Mesenchymal stem cell of Wharton's jelly (primary cell): ENCODE measurements around a stretch of chr3.

DNA sequence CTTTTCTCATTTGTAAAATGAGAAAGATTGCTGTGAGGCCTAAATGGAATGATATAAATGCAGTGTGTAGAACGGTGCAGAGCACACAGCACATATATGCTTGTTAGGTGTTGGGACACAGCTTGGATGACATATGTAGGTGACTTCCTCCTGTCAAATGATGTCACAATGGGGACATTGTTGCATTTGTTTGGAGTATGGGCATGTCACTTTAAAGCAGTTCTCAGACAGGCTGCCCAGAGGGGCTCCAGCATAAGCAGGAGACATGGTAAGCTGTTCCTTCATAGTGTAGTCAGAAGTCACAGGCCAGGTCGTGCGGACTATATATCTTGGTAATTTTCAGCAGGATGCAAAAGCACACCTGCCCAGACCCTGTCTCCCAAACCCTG, 57.6 kb downstream of the ZBTB38 start:
- CAGE, long polyA plus RNA = no peak

DNA sequence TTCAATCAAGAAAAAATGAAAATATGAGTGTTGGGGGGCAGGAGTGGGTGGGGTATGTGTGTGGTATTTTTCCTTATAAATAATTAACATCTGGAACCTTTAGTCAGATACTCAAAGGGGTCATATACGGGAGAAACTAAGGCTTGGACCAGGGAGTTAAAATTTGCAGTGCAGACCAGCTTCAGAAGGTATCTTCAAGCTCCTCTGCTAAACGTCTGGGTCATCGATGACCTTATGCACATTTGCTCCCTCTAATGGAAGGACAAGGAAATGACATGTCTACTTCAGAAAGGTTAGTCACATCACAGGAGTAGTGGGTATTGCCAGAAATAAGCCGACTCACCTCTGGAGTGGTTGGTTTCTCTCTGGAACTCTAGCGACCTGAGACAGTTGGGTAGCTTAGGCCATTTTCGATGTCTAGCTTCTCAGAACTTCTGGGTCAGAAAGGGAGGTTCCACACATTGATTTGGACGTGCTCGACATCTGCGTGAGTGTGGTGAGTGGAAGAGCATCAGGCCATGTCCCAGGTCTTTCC, 31.9 kb upstream of the RASA2 start:
- CAGE, long polyA plus RNA = no peak

DNA sequence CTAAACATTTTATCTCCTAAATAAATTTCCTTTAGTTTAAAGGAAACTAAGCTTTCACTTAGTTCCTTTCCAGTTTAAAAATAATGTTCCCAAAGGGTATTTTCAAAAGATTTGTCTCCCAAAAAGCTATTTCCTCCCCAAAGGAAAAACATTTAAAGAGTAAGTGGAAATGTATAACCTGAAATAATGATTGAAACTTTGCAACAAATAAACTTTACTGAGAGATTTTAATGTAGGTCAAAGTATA, 2.0 kb downstream of the RNF7 start:
- CAGE, long polyA plus RNA = no peak

DNA sequence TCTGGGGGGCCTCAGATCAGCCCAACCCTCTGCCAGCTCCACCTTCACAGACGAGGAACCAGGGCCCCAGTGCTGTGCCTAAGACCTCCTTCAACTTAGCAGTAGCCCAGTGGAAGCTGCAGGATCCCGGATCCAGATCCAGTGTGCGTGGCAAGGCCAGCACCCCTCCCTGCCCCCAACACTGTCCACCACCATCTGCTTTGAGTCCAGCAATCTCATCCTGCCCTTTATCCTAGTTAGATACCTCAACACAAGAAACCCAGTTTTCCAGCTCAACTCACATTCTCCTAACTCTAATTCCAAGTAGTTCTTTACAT, 201 bp downstream of the GRK7 start:
- CAGE, long polyA plus RNA = no peak

GRCh38 chr3:141875491-141875889, 953 bp upstream of the ATP1B3 start:
- CAGE, long polyA plus RNA = no peak

- CAGE, long polyA plus RNA = no peak
Observed at GRCh38 chr3:141914092-141915196, 38.0 kb downstream of the ATP1B3 start.

DNA sequence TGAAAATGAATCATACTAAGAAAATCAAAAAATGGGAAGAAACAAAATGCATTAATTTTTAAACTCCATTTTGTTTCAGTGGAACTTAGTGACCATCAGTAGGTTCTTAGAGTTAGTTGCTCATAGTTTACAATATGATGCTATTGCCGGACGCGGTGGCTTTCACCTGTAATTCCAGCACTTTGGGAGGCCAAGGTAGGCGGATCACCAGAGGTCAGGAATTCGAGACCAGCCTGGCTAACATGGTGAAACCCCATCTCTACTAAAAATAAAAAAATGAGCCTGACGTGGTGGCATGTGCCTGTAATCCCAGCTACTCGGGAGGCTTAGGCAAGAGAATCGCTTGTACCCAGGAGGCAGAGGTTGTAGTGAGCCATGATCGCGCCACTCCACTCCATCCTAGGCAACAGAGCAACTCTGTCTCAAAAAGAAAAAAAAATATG, 43.1 kb downstream of the ATP1B3 start:
- CAGE, long polyA plus RNA = no peak

DNA sequence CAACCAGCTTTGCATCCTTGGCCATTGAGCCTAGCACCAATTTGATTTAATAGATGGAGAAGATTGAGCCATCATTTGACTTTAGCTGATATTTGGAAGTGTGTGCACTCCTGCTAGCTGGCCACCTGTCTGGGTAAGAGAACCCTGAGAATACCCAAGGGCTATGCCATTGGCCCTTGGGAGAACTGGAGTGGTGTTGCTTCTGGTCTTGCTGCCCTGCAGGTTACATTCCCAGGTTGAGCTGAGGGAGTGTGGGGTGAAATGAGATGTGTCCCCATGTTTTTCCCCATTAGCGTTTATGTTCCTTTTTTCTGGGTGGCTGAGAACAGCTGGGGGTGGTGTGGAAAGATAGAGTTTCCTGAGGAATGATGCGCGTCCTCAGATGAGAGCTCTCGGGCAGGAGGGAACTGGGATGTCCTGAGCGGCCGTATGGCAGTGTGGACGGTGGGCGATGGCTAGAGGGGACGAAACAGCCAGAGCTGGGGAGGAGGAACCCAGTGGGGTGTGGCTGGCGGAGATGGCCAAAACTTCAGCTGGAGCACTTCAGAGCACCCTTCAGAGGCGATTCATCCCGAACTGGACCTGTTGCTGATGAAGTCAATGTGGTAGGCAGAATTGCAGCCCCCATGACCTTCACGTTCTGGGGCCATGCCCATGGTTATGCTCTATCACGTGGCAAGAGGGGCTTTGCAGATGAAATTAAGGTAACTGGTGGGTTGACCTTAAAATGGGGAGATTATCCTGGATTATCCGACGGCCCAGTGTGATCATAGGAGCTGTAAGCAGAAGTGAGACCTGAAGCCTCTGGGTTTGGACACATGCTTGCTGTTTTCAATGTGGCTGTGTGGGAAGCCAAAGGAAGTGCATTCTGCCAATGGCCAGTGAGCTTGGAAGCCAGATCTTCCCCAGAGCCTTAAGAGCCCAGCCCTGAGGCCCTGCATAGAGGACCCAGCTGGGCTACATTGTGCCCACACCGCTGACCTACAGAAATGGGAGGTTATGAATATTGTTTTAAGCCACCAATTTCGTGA, 52.2 kb downstream of the ATP1B3 start:
- CAGE, long polyA plus RNA = no peak

- CAGE, long polyA plus RNA = no peak
Observed at GRCh38 chr3:142420867-142421323, 26.9 kb downstream of the XRN1 start.

GRCh38 chr3:142488280-142488746, 40.5 kb upstream of the XRN1 start:
- CAGE, long polyA plus RNA = no peak

DNA sequence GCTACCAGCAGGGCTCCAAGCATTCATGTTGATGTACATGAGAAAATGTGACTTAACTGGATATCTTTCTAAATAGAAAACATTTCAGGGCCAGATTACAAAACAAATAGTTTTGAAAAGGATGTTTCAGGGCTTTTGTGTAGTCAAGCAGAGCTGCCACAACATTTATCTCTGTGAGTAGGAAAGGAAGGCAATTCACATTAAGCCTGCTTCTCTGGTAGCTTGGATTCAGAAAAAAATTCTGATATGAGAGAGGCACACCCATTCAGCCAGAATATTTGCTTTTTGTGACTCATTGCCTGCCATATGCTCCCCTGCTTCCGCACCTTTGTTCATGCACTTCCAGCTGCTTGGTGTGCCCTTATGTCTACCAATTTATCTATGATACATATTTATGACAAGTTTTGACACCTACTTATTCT, 22.8 kb downstream of the PLS1 start:
- CAGE, long polyA plus RNA = no peak

DNA sequence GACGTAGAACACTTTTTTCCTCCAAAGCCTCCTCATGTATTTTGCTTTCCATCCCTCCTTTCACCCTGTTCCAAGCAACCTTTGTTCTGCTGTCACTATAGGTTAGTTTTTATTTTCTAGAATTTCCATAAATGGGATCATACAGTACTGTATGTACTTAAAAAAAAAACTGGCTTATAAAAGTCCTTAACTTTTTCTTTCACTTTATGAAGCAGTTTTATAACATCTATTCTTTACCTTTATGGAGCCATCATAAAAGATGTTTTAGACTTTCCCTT, 26.1 kb downstream of the PLS1 start:
- CAGE, long polyA plus RNA = no peak

- CAGE, long polyA plus RNA = no peak
Observed at GRCh38 chr3:142724765-142725234, 966 bp downstream of the TRPC1 start.

- CAGE, long polyA plus RNA = no peak
Observed at GRCh38 chr3:142733927-142734575, 10.2 kb downstream of the TRPC1 start.

- CAGE, long polyA plus RNA = no peak
Observed at GRCh38 chr3:142740301-142740985, 16.6 kb downstream of the TRPC1 start.

DNA sequence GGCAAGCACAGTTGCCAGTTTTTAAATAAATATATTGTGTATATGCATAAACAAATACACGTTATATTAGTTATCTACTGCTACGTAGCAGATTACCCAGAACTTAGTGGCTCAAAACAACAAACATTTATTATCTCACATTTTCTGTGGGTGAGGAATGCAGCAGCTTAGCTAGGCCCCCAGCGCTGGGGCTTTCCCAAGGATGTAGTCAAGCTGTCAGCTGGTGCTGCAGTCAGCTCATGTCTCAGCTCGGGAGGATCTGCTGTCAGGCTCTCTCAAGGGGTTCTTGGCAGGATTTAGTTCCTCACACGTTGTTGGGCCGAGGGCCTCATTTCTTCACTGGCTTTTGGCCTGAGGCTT, 13.8 kb upstream of the U2SURP start:
- CAGE, long polyA plus RNA = no peak

- CAGE, long polyA plus RNA = no peak
Observed at GRCh38 chr3:143302281-143302480, 182.6 kb downstream of the CHST2 start.

DNA sequence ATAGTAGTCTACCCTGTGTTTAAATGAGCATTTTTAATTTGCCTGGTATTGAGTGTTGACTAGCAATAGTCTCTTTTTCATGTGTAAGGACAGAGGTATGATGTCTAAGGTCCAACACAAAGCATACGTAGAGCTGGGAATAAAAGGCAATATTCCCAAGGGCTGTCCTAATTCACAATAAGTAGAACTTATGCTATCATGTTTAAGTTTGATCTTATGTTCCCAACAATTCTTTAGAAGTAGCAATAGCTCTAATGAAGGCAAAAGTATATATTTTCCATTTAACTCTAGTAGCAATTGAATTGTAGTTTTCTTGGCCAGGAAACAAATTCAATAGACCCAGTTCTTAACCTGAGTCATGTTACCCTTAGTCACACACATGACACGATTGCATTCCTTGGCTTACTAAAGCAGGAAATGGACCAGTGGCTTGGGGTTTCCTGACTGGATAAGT, 324.0 kb downstream of the CHST2 start:
- CAGE, long polyA plus RNA = no peak

DNA sequence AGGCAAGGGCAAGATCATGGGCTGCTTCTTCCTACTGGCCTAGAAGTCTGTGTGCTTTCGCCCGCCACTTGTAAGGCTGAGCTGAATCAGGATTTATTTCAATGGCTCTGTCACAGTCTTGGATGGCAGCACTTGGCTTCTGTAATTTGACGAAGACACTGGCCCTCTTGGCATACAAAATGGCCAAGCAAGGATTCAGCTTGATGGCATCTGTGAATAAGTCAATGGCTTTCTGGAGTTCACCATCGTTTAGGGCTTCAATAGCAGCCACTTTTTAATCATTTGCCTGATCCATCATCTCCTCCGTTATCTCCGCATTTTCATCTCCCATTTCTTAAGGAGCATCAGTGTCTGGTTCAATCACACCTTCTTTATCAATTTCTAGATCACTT, 330.7 kb downstream of the SLC9A9 start:
- CAGE, long polyA plus RNA = no peak

GRCh38 chr3:143536094-143536293, 312.3 kb downstream of the SLC9A9 start:
- CAGE, long polyA plus RNA = no peak